Epithelial cell of alveolus of lung (primary cell): ENCODE results near the gene CLUL1.

- RAMPAGE, long total RNA: no peak
- RRBS: no CpG with 5 or more reads among the region's 8 CpGs
Measured at GRCh38 chr18:136311-136934, 21.9 kb upstream of the USP14 start.

DNA sequence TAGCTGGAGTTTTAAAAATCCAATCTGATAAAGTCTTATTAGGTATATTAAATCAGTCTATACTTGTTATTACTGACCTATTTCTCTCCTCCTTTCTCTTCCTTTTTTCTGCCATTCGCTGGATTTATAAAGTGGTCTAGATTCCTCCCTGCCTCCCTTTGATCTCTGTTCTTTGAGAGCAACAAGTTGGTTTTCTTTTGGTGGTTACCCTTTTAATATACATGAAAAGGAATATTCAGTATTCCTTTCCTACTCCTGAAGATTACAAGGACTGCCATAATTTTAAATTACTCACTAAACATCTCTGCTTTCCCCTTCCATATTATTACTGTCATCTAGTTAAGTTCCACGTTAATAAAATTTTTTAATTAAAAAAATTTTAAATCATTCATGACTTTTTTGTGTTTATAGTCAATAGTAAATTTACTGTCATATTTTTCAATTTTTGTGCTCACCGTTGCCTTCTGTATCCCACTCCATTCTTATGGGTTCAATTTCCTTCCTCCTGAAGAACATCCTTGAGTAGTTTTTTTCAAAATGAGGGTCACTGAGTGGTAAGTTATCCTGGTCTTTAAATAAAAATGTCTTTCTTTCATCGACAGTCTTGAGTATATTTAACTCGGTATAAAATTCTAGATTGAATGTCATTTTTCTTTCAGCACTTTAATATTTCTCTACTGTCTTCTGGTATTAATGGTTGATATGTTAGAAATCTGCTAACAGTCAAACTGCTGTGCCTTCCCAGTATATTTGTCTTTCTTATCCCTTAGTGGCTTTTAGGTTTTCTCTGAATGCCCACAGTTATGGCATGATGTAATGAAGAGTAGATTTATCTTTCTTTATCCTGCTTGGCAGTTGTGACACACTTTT is 23.8 kb downstream of the THOC1 start:
- RAMPAGE, long total RNA: no peak
- RRBS: no CpG with 5 or more reads among the region's 5 CpGs

DNA sequence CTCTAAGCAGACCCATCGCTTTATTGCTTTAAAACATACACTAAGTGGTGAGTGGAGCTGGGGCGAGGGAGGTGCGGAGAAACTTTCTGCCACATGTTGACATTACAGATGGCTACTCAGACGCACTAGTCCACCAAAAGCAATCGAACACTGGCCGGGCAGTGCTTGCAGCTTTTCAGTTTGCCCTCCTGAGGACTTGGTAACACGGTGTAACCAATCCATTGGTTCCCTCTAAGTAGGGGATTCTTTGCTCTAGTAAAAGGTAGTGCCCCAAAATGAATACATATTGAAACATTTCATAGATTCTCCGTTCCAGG is 954 bp upstream of the COLEC12 start:
- RAMPAGE, long total RNA: no peak
- RRBS: no CpG with 5 or more reads among the region's 8 CpGs

GRCh38 chr18:596667-597565 is at the start of gene CLUL1:
TSS of gene CLUL1 (plus strand) at chr18:596988.
- RAMPAGE, long total RNA: no peak
- RRBS: 34% methylated on average over 22 of the region's 61 CpGs

DNA sequence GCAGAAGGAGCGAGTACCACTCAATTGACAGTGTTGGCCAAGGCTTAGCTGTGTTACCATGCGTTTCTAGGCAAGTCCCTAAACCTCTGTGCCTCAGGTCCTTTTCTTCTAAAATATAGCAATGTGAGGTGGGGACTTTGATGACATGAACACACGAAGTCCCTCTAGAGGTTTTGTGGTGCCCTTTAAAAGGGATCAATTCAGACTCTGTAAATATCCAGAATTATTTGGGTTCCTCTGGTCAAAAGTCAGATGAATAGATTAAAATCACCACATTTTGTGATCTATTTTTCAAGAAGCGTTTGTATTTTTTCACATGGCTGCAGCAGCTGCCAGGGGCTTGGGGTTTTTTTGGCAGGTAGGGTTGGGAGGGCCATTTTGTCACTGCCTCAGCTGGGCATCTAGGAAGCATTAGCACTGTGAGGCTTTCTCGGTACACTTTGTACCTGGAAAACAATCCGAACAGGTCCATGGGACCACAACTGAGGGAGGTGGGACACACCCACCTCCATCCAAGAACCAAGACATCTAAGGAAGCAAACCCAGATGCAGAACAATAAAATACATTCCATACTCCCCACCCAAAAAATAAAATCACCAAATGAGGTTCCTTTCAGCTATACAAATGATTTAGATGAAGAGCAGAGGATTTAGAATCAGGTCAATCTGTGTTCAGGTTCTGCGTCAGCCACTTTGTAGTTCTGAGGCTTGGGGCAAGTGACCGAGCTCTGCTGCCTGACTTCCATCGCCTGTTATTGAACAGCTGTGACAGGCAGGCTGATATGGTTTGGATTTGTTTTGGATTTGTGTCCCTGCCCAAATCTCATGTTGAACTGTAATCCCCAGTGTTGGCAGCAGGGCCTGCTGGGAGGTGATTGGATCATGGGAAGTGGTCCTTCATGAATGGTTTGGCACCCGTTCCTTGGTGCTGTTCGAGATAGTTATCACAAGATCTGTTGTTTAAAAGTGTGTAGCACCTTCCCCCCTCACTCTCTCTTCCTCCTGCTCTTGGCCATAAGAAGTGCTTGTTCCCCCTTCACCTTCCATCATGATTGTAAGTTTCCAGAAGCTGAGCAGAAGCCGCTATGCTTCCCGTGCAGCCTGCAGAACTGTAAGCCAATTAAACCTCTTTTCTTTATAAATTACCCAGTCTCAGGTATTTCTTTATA is 18.4 kb downstream of the TYMS start:
- RAMPAGE, long total RNA: no peak
- RRBS: no CpG with 5 or more reads among the region's 13 CpGs

- RAMPAGE, long total RNA: no peak
- RRBS: no CpG with 5 or more reads among the region's 6 CpGs
Measured at GRCh38 chr18:724193-725326, 12.1 kb upstream of the ENOSF1 start.

DNA sequence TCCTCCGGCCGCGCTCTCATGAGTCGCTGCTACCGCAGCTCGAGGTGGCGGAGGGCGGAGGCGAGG is 92 bp downstream of the YES1 start:
- RAMPAGE, long total RNA: no peak
- RRBS: 0% methylated on average over 5 of the region's 9 CpGs

- RAMPAGE, long total RNA: no peak
- RRBS: no CpG with 5 or more reads among the region's 26 CpGs
Measured at GRCh38 chr18:812823-813434, 887 bp upstream of the YES1 start.

- RAMPAGE, long total RNA: no peak
- RRBS: under 1% methylated on average over 21 of the region's 82 CpGs
Measured at GRCh38 chr18:907136-908019, 2.7 kb downstream of the ADCYAP1 start.

DNA sequence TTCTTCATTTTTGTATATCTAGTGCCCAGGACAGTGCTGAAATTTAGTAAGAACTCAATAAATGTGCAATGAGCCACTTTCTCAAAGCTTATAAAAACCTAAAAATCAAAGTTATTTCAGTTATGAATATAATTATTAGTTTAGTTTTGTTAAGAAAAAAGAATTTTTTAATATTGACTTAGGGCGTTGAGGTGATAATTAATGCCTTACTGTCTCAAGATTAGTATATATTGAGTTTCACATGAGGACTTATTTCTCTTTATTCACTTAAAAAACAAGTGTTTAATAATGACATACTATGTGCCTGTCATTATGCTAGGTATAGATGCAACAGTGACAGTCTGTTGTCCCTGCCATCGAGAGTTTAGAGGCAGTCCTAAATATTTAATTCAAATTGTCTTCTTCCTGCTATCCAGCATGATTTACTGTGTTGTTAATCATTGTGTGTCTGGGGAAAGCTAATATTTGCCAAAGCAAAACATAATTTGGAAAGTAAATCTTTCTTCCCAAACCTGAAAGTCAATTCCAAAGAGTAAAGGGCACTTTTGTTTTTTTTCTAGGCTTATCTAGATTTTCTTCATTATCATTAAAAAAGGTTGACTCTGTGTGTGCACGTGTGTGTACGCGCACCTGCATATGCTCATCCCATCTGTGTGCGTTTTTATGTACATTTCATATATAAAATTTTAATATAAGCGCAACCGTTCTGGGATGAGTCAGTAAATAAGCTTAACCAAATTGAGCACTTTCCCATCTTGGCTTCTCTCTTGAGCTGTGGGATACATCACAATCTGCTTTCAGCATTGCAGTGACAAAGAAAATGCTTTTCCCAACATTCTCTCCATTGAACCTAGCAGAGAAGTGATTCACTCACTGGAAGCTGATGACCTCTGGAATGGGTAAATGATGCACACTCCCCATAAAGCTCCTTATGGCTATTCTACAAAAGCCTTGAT is 488.2 kb downstream of the ADCYAP1 start:
- RAMPAGE, long total RNA: no peak
- RRBS: no CpG with 5 or more reads among the region's 8 CpGs

- RAMPAGE, long total RNA: no peak
- RRBS: no CpG with 5 or more reads among the region's 12 CpGs
Measured at GRCh38 chr18:2302639-2303770, 268.3 kb downstream of the METTL4 start.

DNA sequence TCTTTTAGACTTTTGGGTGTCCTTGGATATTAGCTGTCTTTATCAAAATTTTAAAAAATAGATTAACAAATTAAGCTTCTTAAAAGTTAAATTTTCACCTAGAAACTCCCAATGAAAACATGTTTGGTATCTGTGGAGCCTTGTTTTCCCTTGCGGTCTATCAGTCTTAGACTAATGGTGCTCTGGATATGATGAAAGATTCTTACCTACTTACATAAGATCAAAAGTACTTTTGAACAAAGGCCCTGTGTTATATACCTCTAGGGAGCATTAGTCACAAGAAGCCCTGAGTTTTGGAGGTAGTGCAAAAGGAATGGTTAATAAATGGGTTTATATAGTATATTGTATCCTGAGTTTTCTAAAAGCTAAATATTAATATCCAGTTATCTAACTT is 18.0 kb downstream of the NDC80 start:
- RAMPAGE, long total RNA: no peak
- RRBS: no CpG with 5 or more reads among the region's 1 CpG

DNA sequence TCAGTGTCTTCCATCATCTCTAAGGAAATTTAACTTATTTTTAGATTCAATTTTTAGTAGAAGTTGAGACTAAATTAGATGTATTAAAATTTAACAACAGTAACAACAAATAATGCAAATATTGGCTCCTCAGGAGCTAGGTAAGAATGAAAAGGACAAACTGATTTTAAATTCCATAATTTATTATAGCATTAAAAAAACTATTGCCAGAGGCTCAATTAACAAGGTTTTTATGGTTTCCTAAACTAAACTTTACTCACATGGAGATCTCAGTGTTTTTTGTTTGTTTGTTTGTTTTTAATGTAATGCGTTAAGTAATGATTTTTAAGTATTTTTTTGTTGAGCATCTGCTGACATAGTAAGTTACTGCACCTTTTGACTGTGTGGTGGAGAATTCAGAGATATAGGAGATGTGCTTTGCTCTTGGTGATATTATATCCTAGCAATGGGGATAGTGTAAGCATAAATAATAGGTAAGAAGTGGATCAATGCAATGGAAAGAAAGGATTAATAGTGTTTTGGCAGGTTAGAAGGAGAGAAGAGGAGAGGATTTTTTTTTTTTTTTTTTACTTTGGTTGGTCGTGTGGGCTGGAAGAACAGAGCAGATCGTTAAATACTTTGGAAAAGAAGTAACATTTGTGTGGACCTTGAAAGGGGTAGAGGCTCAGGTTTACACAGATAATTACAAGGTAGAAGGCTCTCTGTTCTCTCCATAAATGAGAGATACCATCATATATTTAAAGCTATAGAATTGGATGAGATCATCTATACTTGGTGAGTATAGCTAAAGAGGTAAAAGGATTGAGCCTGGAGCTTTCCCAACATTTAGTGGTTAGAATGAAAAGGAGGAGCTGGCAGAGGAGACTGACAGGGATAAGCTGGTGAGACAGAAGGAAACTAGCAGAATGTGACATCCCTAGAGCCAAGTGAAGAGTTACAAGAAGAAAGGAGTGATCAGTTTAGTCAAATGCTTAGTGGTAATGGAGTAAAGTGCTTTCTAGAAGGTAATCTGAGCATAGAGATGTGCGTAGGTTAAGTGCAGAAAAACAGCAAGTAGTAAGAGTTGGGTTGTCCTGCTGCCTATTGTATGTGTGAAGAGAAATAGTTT is 48.9 kb downstream of the SMCHD1 start:
- RAMPAGE, long total RNA: no peak
- RRBS: no CpG with 5 or more reads among the region's 4 CpGs

- RAMPAGE, long total RNA: no peak
- RRBS: no CpG with 5 or more reads among the region's 3 CpGs
Measured at GRCh38 chr18:2707459-2708106, 52.1 kb downstream of the SMCHD1 start.

DNA sequence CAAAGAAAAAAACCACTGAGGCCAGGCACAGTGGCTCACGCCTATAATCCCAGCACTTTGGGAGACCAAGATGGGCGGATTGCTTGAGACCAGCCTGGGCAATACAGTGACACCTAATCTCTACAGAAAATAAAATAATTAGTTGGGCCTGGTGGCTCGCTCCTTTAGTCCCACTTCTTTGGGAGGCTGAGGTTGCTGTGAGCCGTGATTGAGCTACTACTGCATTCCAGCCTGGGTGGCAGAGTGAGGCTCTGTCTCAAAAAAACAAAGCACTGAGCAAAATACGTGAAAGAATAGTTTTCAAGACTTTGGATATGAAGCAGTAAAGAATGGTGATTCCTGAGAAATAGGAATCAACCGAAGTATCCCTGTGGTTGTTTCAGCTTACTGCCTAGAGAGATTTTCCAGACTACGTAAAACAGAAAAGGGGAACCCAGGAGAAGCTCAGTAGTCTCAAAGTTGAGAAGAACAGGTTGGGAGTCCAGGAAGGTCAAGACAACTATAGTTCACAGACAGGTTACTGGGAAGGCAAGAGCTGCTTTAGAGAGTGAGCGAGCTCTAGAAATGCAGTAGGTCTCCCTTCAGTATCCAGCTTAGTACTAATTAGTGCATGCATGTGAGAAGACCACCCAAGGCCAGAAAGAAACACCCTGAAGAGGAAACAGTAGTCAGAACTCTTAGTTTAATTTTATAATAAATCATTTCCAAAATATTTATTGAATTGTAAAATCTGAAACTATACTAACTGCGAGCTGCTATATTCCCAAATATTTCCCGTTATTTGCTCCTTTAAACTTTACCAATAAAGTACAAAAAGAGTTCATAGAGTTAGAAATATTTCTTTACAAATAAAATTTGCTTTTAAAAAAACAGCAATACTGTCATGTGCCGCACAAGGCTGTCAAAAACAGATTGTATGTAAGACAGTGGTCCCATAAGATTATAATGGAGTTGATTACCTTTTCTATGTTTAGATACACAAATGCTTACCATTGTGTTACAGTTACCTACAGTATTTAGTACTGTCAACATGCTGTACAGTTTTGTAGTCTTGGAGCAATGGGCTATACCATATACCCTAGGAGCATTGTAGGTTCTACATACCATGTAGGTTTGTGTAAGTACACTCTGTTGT is 55.1 kb upstream of the EMILIN2 start:
- RAMPAGE, long total RNA: no peak
- RRBS: no CpG with 5 or more reads among the region's 11 CpGs

DNA sequence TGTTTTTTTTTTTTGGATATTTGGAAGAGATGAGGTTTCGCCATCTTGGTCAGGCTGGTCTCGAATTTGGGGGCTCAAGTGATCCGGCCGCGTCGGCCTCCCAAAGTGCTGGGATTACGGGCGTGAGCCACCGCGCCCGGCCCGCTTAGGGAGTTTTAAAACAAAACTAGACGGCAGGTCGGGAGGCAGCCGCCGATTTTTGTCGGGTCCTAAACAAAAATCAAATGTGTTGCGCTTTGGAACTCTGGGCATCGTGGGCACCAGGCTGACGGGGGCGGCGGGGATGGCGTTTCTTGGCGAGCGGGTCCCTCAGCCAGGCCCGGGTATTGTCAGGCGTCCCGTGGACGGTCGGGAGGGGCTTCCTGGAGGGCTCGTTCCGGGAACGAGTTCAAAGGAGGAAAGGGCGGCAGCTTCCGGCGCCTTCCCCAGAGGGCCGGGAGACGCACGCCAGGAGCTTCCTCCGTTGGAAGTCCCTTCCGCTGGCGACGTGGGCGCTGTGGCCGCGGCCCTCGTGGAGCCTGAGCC is 59.0 kb downstream of the EMILIN2 start:
- RAMPAGE, long total RNA: no peak
- RRBS: 20% methylated on average over 9 of the region's 47 CpGs

DNA sequence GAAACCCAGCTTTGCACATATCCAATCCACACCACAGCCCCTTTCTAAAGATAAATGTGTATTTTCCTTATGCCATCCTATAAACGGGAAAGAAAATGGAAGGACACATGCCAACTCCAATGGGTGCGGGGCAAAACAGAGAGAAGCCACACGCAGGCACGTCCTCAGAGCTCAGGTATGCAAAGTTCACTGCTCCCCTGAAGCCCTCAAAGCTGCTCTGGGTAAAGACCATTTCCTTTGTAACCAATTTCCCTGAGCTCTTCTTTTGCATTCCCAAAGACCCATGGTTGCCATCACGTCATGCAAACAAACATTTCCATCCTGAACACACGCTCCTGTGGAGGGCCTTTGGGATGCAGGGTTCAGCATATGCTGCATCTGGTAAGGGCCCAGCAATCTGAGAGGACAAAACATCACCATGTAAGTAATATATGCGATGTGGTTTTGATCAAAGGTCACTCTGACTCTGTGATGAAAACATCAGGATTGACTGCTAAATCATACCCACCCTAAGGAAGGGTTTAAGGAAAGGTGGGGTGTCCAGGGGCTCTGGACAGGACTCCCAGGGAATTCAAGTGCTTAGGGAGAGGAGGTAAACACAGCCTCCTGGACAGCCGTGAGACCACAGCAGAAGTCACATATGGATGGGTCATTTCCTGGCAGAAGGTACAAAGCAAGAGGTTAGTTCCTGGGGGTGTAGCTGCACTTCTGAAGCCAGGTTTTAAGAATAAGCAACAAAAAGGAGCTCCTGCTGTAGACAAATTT is 69.5 kb downstream of the EMILIN2 start:
- RAMPAGE, long total RNA: no peak
- RRBS: no CpG with 5 or more reads among the region's 8 CpGs

DNA sequence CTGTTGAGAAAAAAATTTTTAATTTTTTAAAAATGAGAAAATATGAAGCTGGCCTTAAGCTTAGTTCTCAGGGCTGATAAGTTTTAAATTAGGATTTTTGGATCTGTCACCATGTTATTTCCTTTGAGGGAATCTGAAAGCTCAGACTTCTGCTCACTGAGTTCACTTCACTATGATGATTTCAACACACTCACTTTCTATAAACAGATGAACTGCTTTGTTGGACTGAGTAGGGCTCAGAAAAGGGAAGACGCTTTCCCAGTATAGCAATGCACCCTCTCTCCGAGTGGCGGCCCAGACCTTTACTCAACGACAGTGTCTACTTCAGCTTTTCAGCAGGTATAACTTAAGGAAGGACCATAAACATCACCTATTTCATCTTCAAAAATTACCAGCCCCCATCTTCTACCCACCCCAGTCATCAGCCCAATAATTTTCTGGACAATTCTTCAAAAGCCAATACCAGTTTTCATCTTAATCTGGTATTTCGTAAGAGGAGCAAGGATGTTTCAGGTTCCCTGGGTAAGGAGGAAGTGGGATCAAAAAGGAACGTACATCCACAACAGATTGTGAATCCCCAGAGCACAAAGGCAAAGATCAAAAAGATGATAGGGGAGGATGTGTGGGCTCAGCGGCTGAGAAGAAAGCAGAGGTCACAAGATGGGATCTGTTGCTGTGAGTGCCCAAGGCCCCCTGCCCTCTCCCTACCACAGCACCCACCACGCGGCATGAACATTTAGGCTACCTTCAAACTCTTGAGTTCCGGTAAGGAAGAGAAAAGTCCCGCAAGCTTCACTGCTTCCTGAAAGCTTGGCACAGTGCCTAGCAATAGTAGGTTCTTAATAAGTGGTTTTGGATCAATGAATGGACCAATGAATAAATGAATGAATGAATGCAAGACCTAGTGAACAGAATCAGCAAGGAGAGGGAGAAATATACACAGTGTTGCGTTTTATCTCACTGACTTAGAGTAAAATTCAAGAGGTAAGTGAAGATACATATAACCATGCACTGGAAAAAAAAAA is 41.9 kb downstream of the LPIN2 start:
- RAMPAGE, long total RNA: no peak
- RRBS: no CpG with 5 or more reads among the region's 12 CpGs

DNA sequence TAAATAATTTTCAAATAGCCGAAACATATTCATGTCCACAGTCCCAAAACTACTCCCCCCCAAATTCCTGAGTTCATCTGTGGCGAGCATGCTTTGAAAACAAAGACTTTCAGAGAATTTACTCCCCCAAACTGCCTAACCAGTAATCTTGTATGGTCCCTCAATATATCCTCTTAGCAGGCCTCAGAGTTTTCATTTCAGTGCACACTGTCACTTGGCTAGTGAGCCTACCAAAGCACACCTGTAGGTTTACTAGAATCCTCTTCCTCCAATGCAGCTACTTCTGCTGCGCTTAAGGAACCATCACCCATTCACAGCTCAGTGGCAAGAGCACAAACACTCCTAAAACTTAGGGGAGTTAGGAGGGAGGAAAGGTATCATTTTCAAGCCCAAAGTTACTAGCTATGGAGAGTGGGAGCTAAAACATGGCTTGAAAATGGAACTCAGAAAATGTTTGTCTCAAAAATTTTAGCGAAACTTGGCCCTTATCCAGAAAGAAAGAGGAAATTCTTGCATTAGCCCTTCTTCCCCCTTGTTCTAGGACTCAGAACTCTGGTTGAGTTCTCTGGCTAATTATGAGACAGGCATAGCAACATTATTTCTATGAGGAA is 33.2 kb downstream of the LPIN2 start:
- RAMPAGE, long total RNA: no peak
- RRBS: no CpG with 5 or more reads among the region's 4 CpGs

DNA sequence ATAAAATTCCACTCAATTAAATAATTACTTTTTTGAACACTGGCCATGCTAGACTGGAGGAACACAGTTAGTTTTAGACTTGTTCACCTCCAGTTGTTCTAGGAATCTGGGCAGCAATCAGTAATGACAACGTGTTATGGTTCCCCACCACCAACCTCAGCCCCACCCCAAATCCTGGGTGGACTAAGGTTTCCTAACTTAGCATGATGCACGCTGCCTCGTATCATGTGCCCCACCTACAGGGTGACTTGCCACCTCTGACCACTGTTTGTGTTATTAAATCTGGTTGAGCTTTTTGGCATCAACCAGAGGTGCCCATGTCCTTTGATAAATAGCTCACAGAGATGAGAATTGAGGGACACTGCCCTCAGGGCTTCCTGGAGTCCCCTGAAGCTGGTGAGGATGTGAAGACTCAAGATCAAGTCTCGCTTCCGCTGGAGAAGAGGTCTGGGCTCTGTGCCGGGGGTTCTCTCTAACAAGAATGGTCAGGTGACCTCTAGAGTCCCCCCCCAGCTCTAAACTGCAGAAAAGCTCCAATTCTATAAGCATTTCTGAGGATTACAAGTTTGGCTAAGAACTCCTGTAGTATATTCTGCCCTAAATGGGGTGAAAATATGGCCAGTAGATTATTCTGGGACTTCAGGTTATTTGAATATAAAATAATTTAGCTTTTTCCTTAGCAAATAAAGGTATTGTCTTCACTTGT is 32.5 kb downstream of the LPIN2 start:
- RAMPAGE, long total RNA: no peak
- RRBS: no CpG with 5 or more reads among the region's 6 CpGs